Thoracic aorta endothelial cell (primary cell): Measurements from ENCODE around the gene THOC1.

GRCh38 chr18:261652-262171 is 6.1 kb downstream of the THOC1 start:
- CAGE, long polyA plus RNA, result no peak

DNA sequence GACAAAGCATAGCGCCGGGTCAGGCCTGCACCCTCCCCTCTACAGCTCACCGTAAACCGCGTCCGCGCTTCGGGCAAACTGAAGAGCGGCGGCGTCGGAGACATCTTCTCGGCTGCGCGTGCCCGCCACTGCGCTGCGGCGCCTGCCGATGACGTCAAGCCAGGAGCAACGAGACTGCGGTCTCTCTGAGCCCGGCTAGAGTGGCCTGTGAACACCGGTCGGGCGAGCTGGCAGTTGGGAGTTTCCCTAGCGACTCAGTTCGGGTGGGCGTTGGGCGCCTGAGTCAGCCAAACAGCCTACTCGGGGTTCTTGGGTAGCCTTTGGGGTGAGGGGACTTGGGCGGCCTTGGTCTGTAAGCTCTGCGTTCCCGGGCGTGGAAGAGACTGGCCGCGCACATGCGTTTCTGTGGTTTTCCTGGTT is at the start of gene THOC1:
Gene THOC1 (minus strand): TSS at position 132 of the 420 bp plus-strand sequence.
- CAGE, long polyA plus RNA, result no peak

DNA sequence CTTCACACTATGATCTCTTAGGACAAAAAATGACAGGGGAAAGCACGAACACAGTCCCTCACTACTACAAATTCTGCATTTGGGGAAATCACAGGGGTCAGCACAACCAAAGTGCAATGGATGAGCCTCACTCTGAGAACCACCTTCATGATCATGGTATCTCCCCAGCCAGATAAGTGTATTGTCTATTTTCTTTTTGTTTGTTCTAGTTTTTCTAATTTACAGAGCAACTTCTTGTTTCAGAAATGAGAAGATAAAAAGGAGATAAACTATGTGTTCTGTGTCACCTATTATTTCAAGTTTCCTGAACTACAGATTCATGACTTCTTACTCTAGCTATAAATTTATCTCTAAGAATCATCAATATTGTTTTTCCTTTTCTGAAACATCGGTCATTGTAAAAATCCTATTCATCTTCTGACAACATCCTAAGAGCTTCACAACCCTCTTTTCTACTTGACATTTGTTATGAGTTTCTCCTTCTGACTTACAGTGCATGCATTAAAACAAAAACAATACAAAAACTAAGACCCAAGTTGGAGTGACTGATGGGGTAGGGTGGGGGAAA is 14.0 kb downstream of the YES1 start:
- CAGE, long polyA plus RNA, result no peak

DNA sequence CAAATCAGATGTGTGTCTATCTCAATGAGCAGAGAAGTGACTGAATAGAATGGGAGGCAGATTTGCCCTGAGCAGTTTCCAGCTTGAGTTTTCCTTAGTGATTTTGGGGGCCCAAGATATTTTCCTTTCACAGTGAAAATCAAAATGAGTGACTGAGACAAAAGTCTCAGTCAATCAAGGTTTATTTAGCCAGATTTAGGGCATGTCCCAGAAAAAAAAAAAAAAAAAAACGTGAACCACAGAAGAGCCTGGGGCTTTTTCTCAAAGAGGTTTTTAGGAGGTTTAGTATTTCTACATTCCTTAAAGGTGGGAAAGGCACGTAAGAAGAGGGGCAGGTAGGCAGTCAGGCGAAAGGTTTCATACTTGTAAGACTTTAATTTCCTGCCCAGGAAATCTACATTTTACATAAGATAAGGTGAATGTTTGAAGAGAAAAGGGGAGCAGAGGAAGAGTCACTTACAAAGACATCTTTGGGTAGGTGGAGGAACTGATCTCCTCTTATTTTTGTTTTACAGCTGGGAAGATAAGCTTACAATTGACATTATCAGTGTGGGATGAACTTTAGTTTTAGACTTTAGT is 514.7 kb downstream of the METTL4 start:
- CAGE, long polyA plus RNA, result no peak

- CAGE, long polyA plus RNA, result no peak
These were observed 63.4 kb downstream of the SMCHD1 start for GRCh38 chr18:2718868-2719347.

DNA sequence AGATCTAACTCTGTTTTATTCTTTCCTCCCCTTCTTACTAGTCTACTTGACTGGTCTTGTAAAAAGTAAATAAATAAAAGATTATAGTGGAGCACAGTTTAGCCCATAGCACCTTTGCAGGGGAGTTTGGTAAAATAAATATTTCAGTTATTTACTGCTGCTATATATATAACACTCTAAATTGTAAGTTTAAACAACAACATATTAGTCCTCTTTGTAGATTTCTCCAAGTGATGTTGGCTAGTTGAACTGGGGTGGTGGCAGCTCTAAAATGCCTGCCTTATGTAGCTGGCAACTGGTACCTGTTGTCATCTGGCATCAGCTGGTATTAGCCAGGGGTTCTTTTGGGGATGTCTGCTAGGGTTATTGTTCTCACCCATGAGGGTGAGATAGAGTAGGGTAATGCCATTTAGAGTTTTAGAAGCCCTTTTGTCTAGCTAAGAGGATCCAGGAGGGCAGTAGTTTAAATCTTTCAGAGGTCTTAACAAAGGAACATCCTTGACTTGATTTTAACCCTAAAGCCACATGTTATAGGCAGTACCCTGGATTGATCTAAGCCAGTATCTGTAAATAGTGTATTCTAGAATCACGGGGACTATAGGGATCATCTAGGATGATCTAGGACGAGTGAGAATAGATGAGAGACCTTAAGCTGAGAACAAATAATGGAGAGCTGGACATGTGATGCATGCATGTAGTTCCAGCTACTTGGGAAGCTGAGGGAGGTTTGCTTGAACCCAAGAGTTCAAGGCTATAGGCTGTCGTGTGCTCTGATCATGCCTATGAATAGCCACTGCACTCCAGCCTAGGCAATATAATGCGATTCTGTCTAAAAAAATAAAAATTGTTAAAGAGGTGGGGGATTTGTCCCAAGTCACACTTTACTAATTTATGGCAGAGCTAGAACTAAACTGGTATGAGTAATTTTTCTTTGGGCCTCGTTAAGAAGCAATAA is 67.5 kb upstream of the EMILIN2 start:
- CAGE, long polyA plus RNA, result no peak

- CAGE, long polyA plus RNA, result no peak
These were observed 65.3 kb upstream of the EMILIN2 start for GRCh38 chr18:2781346-2782153.

DNA sequence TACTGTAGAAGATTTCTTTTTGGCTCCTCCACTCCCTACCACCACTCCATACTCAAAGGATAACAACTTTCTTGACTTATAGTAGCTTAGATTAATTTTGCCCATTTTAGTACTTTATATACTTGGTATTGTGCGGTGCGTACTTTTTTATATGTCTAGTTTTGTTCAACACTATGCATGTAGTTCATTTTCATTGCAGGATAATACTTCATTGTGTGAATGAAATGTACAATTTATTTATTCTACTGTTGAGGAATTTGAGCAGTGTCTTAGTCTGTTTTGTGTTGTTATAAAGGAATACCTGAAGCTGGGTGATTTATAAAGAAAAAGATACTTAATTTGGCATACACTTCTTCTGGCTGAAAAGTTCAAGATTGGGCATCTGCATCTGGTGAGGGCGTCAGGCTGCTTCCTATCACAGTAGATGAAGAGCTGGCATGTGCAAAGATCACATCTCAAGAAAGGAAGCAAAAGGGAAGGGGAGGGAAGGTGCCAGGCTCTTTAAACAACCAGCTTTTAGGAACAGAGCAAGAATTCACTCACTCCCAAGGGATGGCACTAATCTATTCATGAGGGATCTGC is 60.0 kb upstream of the EMILIN2 start:
- CAGE, long polyA plus RNA, result no peak

DNA sequence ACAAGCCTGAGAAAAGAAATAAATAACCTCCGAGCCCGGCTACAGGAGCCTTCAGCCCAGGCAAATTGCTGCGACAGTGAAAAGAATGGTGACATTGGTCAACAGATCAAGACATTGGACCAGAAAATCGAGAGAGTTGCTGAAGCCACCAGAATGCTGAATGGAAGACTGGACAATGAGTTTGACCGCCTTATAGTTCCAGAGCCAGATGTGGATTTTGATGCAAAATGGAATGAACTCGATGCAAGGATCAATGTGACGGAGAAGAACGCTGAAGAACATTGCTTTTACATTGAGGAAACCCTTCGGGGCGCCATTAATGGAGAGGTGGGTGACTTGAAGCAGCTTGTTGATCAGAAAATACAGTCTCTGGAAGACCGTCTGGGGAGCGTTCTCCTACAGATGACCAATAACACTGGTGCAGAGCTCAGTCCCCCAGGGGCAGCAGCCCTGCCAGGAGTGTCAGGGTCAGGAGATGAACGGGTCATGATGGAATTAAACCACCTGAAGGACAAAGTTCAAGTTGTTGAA is 44.5 kb downstream of the EMILIN2 start:
- CAGE, long polyA plus RNA, result no peak

DNA sequence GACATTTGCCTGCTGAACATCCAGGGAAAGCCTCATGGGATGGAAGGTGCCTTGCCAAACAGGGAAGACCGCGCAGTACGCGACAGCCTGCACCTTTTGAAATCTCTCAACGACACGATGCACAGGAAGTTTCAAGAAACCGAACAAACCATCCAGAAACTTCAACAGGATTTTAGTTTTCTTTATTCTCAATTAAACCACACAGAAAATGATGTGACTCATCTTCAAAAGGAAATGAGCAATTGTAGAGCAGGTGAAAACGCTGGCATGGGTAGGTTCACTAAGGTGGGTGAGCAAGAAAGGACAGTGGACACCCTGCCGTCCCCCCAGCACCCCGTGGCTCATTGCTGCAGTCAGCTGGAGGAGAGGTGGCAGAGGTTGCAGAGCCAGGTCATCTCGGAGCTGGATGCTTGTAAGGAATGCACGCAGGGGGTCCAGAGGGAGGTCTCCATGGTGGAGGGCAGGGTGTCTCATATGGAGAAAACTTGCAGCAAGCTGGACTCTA is 45.0 kb downstream of the EMILIN2 start:
- CAGE, long polyA plus RNA, result no peak

DNA sequence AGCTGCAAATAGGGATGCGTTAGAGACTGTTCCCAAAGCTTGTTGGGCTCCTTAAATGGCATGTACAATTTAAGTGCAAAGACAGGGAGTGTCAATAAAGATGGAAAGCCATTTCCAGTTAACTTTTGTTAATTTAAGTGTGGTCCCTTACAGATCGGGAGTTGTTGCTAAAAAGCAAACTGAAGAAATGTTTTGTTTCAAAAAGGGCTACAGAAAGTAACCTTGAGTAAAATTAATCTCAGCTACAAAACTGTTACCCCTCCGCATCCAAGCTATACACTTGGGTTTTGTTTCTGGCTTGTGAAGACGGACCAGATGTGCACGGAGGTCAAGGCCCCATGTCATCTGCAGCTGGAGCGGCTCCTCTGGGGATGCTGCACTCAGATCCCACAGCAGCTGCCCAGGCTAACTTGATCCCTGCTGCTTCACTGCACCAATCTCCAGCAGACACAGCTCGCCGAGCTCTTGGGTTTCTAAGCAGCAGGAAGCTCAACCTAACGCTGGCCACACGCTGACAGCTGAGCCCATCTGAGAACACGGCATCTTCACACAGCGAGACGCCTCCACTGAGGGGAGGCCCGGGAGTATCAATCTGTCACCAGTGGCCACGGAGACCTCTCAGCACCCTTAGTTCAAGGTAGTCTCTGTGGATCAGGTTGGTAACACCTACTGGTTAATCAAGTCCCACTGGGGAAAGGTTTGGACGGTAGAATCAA is 67.3 kb downstream of the EMILIN2 start:
- CAGE, long polyA plus RNA, result no peak

- CAGE, long polyA plus RNA, result no peak
These were observed 54.1 kb downstream of the LPIN2 start for GRCh38 chr18:2958798-2959345.

- CAGE, long polyA plus RNA, result no peak
These were observed 45.6 kb downstream of the LPIN2 start for GRCh38 chr18:2967345-2967731.

DNA sequence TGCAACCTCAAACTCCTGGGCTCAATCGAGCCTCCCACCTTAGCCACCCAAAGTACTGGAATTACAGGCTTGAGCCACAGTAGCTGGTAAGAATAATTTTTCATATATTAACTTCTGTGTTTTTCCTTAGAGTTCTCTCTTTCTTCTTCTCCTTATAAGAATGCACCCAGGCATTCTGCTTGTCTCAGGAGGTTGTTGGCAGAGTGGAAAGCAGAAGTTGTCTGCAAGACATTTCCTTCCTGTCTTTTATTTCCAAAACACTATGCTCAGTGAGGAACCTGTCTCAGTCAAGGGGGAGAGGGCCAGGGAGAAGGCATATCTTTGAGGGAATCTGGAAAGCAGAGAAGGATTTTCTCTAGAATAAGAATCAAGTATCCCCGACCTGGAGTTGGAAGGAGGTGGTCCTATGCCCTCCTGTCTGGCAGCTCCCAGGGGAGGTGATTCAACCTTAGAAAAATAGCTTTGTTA is 3.6 kb upstream of the LPIN2 start:
- CAGE, long polyA plus RNA, result no peak

DNA sequence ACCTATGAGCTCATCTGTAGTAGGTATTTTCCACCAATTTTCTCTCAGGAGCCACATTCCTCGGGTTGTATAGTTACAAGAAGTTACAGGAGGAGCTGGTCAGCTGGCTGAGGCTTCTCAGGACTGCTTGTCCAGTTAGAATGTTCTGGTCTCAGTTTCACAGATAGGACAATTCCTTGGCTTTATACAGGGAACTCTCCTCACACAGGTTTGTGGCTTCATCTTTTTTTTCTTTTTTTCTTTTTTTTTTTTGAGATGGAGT is 43.0 kb upstream of the LPIN2 start:
- CAGE, long polyA plus RNA, result no peak

DNA sequence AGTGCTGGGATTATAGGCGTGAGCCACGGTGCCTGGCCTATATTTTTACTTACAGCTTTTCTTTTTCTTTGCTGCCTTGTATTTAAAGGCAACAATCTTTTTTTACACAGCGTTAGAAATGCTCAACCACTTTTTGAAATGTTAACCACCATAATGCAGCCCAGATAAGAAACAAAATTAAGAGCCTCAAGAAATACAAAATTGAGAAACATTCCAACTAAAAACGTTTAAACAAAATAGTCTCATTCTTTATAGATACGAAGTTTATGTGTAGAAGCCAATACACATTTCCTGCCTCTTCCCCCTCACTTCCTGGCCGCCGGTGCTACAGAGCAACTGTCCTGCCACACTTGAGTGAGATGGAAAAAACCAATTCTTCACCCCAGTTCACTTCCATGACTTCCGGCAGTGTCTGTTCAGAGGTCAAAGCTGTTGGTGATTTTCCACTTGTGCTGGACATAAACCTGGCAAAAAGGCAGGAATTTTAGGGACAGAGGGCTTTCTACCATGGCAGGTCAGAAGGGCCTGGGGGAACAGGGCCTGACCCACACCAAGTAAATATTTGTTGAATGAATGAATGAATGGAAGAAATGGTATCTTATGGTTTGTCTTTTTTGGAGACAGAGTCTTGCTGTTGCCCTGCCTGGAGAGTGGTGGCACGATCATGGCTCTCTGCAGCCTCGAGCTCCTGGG is 47.6 kb upstream of the LPIN2 start:
- CAGE, long polyA plus RNA, result no peak

GRCh38 chr18:3061569-3062473 is 48.9 kb upstream of the LPIN2 start:
- CAGE, long polyA plus RNA, result no peak

DNA sequence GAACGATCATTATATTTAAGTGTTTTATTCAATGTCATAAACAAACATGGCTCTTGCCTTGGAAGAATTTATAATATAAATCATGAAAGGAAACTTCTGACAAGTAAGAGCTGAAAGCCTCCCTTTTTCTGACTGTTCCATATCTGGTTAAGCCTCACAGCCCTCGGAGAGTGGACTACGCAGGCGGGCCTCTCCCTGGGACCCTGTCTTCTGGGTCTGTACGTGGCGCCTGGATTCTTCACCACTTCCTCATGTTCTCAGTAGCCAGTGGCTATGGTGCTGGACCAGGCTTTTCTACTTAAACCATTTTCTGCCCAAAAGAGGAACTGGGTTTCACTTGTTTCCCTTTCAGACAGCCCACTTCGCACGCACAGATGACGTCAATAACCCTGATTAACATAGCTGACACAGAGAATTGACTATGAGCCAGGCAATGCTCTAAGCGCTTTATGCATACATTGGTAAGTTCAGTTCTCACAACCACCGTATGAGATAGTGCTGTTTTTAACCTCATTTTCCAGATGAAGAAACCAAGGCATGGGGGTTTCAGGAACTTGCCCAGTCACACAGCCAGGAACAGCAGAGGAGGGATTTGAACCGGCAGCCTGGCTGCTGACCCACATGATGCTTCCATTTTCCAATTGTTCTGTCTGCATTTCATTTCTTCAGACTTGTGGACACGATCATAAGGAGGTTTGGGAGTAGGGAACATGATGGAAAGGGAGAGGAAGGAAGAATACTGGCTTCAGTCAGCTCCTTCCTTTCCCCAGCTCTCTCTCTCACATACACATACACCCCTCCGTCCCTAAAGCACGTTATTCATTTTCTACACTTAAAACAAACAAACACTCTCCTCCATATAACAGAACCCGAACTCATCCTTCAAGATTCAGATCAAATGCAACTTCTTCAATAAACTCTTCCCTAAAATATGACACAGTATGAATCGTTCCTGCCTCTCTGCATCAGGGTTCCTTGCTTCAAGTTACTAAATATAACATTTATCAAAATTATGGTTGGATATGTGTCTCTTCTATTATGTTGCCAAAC is 41.7 kb downstream of the MYOM1 start:
- CAGE, long polyA plus RNA, result no peak

- CAGE, long polyA plus RNA, result no peak
These were observed 9.5 kb downstream of the MYOM1 start for GRCh38 chr18:3210196-3210827.

GRCh38 chr18:3250132-3250509 is 2.5 kb downstream of the MYL12A start:
- CAGE, long polyA plus RNA, result no peak